Metastatic Pancreatic Carcinoma in the Ovary (tissue), 1 donor: ENCODE measurements around a stretch of chr17.

GRCh38 chr17:12141236-12142173, 120.8 kb downstream of the MAP2K4 start:
- PRO-cap = no peak

- PRO-cap = no peak
Measured at GRCh38 chr17:12301363-12301694, 280.7 kb downstream of the MAP2K4 start.

DNA sequence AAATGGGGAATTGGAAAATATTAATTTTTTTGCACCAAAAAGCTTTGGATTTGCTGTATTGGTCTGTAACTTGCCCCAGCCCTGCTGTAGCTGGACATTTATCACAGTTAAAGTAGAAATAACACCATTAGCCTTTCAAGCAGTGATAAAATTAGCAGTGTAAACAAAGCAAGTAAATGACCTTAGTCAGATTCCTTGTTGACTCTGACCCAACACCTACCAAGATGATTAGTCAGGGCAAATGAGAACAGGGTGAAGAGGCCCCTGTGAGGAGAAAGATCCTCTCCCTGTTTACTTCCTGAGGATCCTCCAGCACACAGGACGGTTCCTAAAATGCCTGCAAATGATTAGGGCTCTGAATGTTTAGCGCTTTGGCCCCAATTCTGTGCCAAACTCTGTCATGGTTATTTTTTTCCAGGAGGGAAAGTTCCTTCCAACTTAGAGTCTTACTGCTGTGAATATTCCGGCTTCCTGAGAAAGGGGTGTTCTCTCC, 259.1 kb upstream of the MYOCD start:
- PRO-cap = no peak

GRCh38 chr17:12667219-12667792, 1.6 kb downstream of the MYOCD start:
- PRO-cap = no peak

GRCh38 chr17:12731732-12732038, 57.6 kb upstream of the ARHGAP44 start:
- PRO-cap = no peak

- PRO-cap = no peak
Measured at GRCh38 chr17:12765670-12765978, 23.7 kb upstream of the ARHGAP44 start.

DNA sequence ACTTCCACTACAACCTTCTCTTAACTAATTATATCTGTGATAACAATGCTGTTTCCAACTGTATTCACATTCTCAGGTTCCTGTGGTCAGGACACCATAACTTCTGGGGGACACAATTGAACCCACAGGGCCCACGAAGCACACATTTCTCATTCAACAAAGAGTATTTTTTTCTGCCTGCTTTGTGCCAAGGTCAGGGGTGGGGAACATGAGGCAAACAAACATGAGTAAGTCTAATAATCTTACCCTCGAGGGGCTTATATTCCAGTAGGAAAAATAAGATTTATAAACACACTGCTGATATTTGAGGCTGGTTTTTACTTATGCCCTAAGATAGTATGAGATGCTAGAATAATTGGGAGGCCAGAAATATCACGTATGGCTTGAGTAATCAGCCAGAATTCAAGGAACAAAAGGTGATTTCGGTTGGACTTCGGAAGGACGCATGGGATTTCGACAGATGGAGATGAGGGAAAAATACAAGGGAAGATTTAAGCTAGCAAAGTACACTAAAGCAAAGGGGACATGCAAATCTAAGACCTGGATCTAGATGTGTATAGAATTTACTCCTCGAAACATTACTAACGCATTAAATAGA, 22.7 kb downstream of the ARHGAP44 start:
- PRO-cap = no peak

DNA sequence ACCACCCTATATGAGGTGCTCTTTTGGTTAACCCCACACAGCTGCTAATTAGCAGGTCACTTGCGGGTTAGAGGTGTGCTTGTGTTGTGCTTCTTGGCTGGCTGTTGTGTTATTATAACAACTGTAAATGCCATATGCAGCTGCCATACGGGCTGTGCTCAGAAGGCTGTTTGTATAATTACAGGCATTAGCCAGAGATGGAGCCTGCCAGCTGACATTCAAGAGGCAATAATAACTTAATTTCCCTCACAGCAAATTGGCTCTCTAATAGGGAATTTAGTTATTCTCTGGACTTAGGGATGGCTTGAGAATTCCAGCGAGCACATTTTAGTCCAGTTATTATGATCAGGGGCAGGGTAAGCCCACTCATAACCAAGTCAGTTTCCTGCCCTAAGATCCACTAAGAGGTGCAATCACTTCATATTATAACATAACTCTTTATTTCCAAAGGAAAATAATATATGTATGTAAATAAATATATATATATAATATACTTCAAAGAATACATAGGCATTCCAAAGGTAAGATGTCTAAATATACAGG, 205.3 kb upstream of the ELAC2 start:
- PRO-cap = no peak

DNA sequence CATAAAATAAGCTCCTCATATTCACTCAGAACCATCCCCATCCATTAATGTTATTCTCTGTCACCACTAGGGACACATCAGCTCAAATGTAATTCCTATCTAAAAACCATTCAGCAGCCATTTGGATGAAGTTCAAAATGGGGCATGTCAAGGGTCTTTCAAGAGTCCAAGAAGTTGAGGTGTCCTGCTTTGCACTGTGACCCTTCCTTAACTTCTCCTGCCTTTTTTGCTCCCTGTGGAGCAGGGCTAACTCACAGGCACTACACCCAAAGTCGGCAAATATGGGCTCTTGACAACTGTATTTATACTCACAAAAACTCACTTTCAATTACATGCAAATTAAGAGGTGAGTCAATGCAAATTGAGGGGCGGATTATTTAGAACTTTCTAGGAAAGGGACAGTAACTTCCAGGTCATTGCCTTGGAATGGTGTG, 128.3 kb upstream of the COX10 start:
- PRO-cap = no peak

DNA sequence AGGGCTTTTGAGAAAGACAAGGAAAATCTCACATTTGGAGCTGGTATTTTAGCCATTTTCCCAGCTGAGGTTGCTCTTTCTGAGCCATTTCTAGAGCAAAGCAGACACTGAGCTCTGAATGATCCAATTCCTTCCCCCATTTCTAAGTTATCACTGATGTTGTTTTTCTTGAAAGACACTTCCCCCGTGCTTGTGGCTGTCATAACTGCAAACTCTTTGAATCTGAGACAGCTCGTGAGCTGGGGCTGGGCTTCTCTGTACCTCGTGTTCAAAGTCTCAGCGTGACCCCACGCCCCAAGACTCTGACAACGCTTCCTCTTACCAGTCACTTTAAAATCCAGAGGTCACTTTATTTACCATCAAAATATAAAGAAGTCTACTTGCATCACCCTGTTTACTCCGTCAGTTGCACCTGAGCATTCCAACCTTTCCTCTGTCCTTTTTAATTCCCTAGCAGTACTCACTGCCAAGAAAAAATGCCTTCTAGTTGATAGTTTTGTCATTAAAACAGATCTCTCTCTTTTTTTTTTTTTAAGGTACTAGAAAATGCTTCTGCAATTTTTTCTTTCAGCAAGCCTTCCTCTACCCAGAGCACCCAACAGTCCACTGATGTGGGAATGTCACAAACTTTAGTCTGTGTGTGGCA, 35.0 kb downstream of the CDRT15 start:
- PRO-cap = no peak

DNA sequence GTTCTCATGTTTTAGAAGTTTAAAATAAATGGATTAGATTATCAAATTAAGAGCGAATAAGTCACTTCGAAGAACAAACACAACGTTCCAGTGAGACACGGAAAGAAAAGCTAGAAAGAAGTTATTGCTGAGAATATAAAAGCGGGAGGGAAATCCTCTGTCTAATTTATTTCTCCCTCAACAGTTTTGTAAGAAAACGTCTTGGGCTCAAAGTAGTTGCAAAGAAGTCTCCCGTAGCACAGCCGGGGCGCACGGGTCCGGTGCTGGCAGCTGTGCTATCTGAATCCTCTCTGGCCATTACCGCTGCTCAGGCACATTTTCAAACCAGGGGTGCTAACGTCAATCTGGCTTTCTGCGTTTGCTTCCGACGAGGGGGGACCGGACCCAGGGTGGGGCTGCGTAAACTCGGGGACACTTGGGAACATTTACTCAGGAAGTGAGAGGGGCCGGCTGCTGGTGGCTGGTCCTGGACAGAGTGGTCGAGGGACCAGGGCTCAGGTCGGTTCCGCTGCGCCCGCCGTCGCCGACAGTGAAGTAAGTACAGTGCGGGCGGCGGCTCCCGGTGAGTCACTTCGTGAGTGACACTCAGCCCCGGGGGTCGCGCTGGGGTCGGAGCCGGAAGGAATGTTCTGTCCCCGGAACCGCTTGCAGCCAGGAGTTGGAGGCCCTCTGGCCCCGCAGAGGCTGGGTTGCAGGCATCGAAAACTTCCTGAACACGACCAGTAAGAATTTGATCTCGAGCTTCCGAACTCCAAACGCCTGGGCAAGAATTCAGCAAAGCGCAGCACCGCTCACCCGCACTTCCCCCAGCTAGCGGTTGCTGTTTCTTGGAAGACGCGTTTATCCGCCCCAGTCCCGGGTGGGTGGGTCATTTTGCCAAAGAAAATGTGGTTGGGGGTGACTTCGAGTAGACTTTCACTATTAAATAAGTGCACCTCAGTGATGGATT, 1.5 kb upstream of the HS3ST3B1 start:
- PRO-cap = no peak

- PRO-cap = no peak
Measured at GRCh38 chr17:14332291-14332865, 31.5 kb downstream of the HS3ST3B1 start.

DNA sequence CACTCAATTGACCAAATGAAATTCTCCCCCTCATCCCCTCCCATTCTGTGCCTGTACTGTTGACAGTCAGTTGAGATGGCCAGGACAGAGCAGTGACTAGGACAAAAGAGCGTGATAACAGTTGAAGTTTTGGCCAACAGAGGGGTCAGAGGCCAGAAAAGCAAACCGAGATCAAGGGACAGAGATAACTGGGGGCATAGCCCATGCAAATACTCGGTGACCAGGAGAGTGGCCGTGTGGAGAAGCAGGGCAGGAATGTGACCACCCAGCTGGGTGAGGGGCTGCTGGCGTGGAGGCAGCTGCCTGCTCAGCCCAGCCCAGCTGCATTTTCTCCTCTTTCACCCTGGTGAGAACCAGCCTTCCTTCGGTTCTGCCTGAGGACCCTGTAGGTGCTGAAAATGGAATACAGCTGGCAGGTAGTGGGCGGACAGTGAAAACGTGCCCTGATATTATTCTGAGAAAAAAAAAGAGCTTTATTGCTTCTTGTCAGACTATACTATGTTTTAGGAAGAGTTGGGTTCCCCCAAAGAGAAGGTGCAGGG, 72.3 kb downstream of the HS3ST3B1 start:
- PRO-cap = no peak

DNA sequence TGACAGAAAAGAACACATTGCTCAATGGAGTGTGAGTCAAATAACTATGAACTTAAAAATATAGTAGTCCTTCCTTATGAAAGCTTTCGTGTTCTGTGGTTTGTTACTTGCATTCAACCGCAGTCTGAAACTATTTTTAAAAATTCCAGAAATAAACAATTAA, 437.5 kb downstream of the HS3ST3B1 start:
- PRO-cap = no peak

DNA sequence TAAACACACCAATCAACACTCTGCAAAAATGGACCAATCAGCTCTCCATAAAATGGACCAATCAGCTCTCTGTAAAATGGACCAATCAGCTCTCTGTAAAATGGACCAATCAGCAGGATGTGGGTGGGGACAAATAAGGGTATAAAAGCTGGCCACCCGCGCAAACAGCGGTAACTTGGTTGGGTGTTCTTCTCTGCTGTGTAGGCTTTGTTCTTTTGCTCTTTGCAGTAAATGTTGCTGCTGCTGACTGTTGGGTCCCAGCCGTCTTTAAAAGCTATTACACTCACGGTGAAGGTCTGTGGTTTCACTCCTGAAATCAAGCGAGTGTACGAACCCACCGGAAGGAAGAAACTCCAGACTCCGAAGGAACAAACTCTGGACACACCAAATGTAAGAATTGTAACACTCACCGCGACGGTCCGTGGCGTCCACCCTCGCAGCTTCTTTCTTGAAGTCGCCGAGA, 430.7 kb downstream of the PMP22 start:
- PRO-cap = no peak

DNA sequence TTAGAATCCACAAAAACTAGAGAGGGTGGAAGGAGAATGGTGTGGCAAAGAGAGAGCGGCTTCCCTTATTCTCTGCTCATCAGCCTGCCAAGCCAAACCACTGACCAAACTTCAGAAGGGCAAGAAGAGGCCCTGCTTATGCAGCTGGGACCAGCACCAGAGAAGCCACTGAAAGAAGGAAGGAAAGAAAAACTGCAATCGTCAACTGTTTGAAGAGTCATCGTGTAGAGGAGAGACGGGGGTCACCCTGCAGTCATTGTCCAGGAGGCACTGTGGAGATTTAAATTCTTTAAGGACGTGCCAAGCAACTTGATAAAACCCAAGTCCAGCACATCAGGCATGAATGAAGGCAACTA, 15.6 kb downstream of the PMP22 start:
- PRO-cap = no peak

GRCh38 chr17:15649559-15650624, 30.4 kb upstream of the FBXW10B start:
- PRO-cap = unidirectional peak, plus-strand start at chr17:15650106

DNA sequence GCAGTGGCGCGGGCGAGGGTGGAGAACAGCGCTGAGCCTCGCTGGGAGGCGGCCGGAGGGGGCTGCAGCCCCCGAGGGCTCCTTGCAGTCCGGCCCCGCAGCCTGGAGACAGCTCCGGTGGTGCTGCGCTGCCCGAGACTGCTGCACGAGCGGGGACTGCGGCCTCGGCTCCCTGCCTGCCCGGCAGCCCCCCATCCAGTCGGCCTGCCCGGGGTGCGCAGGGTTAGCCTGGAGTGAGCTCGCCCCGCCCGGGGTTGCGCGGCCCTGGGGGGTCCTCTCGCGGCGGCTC, 473 bp upstream of the ADORA2B start:
- PRO-cap = no peak

DNA sequence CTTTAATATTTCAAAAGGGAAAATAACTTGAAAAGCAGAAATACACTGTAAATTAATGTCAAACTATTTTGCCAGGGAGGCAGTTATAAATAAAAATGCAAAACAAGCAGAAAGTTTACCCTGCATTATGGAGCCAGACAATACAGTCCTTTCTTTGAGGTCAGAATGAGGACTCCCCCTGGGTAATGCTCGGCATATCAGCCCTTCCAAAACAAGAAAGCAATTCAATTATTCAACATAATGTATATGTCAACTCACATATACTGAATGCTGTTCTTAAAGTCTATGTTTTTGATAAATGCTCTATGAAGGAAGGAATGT, 72.4 kb downstream of the TTC19 start:
- PRO-cap = no peak

DNA sequence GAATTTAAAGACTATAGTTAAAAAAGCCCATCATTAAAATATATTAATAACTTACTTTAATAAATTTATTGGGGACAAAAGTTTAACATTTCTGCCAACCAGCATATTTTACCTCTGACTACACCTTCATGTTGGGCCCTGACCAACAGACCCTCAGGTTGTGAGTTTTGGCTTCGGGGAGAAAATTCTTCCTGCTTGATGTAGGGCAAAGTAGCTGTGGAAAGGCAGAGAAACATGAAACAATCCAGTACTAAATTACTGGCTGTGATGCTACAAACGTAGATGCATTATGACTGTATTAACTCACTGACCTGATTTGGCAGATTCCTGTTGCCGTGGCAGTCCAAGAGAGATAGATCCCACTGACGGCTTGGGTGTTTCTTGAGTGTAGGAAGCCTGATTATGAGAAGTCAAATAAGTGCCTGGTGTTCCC, 80.7 kb downstream of the TTC19 start:
- PRO-cap = no peak